Measurements from ENCODE around the gene CLN3.

GRCh38 chr16:24970417-24970875 lies 44.7 kb downstream of the ARHGAP17 start:
- PRO-cap, result no peak
- RAMPAGE, long total RNA, 3 experiments, result no peak in any of the 3 experiments

DNA sequence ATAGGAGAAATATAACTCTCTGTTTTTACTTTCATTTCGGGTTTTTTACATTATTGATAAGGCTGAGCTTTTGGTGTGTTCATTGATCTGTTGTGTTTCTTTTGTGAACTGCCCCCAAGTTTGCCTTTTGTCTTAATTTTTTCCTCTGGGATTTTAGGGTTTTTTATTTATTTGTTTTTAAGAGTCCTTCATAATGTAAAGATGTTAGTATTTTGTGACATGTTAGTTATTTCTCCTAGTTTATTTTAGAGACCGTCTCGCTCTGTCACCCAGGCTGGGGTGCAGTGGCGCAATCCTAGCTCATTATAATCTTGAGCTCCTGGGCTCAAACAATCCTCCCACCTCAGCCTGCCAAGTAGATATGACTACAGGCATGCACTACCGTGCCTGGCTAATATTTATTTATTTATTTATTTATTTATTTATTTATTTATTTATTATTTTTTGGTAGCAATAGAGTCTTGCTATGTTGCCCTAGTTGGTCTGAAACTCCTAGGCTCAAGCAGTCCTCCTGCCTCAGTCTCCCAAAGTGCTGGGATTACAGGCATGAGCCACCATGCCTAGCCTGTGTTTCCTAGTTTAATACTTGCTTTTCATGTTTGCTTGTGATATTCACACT lies 37.3 kb upstream of the ARHGAP17 start:
- PRO-cap, result no peak
- RAMPAGE, long total RNA, 3 experiments, result no peak in any of the 3 experiments

DNA sequence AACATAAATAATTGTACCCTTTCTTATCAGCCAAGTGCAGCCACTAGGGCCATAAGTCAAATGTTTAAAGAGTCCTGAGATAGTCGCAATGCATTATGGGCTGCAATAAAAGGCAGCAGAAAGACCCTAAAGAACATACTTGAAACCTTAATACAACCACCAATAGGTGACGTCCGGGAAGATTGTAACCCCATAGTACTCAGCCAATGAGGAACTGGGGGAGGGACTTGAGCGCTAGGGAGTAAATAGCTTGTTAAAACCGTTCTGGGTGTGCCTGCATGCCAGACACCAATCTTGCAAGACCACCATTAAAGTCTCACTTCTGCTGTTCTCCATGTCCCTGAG lies 40.6 kb downstream of the C16orf82 start:
- PRO-cap, result no peak
- RAMPAGE, long total RNA, 3 experiments, result no peak in any of the 3 experiments

DNA sequence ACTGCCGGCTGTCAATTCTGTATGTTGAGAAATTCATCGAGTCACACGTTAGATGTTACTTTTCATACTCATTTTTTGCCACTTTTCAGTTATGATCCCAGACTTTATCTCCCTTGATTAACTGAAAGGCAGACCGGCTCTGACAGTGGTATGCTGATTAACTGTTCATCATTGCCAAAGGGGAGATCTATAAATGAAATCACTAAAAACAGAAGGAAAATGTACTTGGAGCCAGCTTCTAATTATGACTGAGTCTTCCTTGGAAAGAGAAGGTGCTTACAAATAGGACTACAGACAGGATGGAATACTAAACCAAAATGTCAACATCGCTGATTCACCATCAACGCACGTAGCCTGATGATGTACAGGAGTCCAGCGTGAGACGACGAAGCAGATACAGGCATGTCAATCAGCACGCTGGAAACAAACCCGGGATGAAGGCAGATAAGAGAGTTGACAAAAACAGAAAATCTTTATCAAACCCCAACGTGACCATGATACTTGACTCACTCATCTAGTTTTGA lies 22.8 kb downstream of the NSMCE1 start:
- PRO-cap, result no peak
- RAMPAGE, long total RNA, 3 experiments, result no peak in any of the 3 experiments

DNA sequence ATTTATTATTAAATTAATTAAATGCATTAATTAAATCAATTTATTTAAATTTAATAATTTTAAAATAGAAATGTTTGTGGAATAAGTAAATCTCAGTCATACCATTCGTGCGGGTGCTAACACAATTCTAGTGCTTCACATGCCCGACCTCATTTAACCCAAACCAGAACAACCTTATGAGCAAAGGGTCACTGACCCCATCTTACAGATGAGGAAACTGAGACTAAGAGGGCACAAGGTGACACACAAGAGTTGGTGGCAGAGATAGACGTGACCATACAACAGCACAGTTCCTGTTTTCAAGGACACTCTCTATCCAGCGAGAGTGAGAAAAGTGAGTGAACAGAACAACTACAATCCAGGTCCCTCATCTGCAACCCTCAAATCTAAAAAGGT lies 1.4 kb downstream of the NSMCE1 start:
- PRO-cap, result no peak
- RAMPAGE, long total RNA, 3 experiments, result no peak in any of the 3 experiments

GRCh38 chr16:27314062-27314929 lies 522 bp downstream of the IL4R start:
- PRO-cap, result bidirectional peak, plus-strand start at chr16:27314693, minus-strand start at chr16:27314388
- RAMPAGE, long total RNA, 3 experiments, result no peak in any of the 3 experiments

GRCh38 chr16:27326565-27327619 lies 13.1 kb downstream of the IL4R start:
- PRO-cap, result unidirectional peak, minus-strand start at chr16:27327020
- RAMPAGE, long total RNA, 3 experiments, result no peak in any of the 3 experiments

- PRO-cap, result no peak
- RAMPAGE, long total RNA, 3 experiments, result no peak in any of the 3 experiments
These were observed 25.0 kb downstream of the IL21R start for GRCh38 chr16:27426860-27427438.

GRCh38 chr16:27449452-27450277 lies 47.7 kb downstream of the IL21R start:
- PRO-cap, result no peak
- RAMPAGE, long total RNA, 3 experiments, result no peak in any of the 3 experiments

DNA sequence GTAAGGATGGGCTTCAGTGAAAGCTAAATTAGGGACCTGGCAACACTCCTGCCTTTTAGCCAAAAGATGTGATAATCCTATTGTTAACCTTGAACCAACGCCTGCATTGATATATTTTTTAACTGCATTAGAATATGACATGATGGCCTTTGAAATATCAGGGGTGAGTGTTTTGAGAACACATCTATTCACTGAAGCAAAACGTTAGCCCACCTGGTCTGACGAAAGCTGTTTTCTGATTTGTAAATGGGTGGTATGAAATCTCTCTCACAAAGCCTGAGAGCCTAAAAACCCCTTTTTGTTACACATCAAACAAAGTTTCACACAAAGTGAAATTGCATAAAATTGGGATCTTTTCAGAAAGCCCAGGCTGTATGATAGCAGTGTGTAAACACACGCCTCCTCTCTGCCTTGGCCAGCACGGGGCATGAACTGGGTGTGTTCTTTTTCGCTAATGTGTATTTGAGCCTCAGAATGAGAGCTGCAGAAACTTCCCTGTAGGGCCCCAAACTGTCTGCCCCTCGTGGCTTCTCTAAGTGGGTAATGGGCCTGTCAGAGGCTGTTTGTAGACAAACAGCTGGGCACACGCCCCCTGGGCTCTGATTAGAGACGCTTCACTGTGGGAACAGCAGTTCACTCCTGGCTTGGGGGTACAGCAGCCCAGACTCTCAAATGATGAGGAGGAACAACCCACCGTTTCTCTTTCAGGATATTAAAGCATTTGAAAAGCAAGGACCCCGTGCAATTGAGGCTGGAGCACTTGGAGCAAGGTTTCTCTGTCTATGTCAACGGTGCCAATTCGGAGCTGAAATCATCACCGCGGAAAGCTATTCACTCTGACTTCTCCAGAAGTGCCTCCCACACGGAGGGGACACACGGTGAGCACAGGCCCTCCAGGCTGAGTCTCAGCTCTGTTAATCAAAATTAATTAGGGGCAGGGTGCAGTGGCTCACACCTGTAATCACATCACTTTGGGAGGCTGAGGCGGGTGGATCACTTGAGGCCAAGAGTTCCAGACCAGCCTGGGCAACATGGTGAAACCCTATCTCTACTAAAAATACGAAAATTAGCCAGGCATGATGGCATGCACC lies 78.4 kb downstream of the KATNIP start:
- PRO-cap, result no peak
- RAMPAGE, long total RNA, 3 experiments, result no peak in any of the 3 experiments

GRCh38 chr16:27718104-27718609 lies 168.2 kb downstream of the KATNIP start:
- PRO-cap, result no peak
- RAMPAGE, long total RNA, 3 experiments, result no peak in any of the 3 experiments

- PRO-cap, result no peak
- RAMPAGE, long total RNA, 3 experiments, result no peak in any of the 3 experiments
These were observed 36.1 kb downstream of the XPO6 start for GRCh38 chr16:28175489-28176158.

DNA sequence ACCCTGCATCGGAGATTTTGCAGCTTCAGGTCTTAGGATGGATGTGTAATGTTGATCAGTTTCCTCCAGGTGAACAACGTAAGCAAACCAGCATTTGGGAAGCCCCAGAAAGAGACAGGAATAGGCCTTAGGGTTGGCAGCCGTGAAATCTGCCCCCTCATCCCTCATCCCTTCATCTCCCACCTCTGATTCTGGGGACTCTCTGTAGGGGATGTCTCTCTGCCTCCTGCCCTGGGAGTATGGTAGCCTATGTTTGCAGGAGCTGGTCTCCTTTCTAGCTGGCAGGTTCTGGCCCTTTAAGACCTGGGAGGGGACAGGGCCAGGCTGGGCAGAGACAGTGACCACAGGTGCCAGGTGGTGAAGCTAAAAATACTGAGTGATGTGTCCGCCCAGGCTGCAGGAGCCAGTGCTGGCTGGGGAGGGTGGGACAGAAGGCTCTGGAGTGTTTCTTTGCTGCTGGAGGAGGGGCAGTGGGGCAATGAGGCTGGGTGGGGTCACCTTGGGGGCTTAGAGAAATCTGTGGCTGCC lies 30.6 kb upstream of the SBK1 start:
- PRO-cap, result no peak
- RAMPAGE, long total RNA, 3 experiments, result no peak in any of the 3 experiments

- PRO-cap, result no peak
- RAMPAGE, long total RNA, 3 experiments, result no peak in any of the 3 experiments
These were observed 30.1 kb upstream of the SBK1 start for GRCh38 chr16:28262226-28262532.

- PRO-cap, result no peak
- RAMPAGE, long total RNA, 3 experiments, result no peak in any of the 3 experiments
These were observed 646 bp upstream of the SBK1 start for GRCh38 chr16:28291493-28292265.

- PRO-cap, result bidirectional peak, plus-strand start at chr16:28492138, minus-strand start at chr16:28491994
- RAMPAGE, long total RNA, 3 experiments, result start-site peak on the minus strand in 3 of 3 experiments, at chr16:28491940-28492251 at its widest, 25 to 32 reads per replicate
These were observed at the start of gene CLN3 for GRCh38 chr16:28491614-28492604. Gene CLN3, minus strand, starts transcription at chr16:28492074.

GRCh38 chr16:28505068-28505400 lies 1.6 kb downstream of the IL27 start:
- PRO-cap, result no peak
- RAMPAGE, long total RNA, 3 experiments, result no peak in any of the 3 experiments

GRCh38 chr16:28534215-28535272 lies 4.2 kb downstream of the NUPR1 start:
- PRO-cap, result no peak
- RAMPAGE, long total RNA, 3 experiments, result no peak in any of the 3 experiments

- PRO-cap, result no peak
- RAMPAGE, long total RNA, 3 experiments, result no peak in any of the 3 experiments
These were observed 733 bp downstream of the SULT1A1 start for GRCh38 chr16:28609083-28609539.

DNA sequence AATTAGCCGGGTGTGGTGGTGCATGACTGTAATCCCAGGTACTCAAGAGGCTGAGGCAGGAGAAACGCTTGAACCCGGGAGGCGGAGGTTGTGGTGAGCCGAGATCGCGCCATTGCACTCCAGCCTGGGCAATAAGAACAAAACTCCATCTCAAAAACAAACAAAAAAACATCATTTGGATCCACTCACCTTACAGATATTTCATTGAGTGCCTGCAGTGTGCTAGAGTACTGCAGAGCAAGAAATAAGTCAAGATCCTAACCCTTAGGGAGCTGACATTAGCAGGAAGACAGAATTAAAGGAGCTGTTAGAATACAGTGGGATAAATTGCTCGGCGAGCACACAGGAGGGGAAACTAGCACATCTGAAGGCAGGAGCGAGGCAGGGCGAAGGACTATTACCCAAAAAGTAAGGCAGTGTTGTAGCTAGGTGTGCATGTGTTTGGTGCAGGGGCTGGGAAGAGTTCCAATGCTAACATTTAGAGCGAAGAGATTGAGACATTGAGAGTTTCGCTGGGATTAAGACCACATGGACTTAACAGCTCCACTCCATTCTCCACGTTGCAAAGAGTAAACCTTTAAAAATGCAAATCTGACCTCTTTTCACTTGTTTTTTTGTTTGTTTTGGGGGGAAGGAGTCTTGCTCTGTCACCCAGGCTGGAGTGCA lies 1.9 kb upstream of the ATXN2L start:
- PRO-cap, result no peak
- RAMPAGE, long total RNA, 3 experiments, result no peak in any of the 3 experiments

Data from tibial nerve (tissue), 3 donors.